SJSA1 (cell line): Measurements from ENCODE around the genes MDFI, TRERF1 and UBR2.

GRCh38 chr6:41638069-41638942 lies at the start of gene MDFI:
MDFI (plus strand) TSS chr6:41638468.
- RAMPAGE, long total RNA: no peak

DNA sequence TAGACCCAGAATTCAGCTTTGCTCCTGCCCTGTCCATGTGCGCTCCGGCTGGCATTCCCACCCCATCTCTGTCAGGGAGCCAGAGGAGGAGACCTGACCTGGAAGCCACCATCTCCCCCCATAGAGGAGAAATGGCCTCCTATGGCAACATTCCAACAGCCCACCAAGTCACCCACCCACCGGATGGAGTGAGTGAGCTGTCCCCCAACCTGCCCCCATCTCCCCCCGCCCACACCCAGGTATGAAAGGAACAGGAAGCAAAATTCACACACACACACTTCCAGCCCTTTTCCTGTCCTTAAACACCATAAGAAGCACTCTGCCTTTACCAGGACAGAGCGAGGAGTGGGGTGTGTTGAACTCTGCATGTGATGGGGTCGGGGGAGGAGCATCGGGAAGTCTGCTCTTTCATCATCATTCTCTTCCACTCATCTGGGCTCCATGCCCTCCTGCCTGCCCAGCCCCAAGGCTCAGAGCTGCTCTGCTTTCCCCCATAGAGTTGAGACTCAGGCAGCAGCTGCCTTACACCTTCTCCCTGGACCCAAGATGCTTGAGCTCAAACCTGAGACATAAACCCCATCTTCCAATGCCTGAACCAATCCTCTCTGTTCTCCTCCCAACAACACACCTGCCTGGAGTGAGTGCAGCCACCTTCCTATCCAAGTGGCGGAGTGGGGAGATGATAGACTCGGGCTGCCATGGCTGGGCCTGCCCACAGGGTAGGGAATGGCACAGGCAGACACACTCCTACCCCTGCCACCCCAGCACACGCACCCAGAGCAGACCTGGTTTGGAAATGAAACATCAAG lies 28.6 kb downstream of the TFEB start:
- RAMPAGE, long total RNA: no peak

DNA sequence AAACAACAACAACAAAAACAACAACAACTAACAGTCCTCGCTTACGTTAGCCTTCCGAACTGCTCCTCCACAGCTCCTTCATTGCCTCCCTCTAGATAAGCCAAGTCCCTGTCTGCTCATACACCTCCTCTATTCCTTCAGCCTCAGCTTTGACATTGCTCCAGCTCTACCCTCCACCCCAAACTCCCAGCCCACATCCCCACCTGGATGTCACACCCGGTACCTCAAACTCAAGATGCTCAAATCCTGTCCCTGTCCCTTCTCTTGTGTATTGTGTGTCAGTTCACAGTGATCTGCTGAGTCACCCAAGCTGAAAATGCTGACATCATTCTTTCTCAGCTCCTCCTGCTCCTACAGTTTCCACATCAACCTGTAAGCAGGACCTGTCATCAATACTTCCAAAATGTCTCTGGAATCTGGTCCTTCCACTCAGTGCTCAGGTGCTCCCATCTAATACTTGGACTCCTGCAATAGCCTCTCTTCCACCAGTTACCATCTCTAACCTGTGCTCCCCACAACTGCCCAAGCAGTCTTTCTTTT lies 20.0 kb upstream of the CCND3 start:
- RAMPAGE, long total RNA: no peak

DNA sequence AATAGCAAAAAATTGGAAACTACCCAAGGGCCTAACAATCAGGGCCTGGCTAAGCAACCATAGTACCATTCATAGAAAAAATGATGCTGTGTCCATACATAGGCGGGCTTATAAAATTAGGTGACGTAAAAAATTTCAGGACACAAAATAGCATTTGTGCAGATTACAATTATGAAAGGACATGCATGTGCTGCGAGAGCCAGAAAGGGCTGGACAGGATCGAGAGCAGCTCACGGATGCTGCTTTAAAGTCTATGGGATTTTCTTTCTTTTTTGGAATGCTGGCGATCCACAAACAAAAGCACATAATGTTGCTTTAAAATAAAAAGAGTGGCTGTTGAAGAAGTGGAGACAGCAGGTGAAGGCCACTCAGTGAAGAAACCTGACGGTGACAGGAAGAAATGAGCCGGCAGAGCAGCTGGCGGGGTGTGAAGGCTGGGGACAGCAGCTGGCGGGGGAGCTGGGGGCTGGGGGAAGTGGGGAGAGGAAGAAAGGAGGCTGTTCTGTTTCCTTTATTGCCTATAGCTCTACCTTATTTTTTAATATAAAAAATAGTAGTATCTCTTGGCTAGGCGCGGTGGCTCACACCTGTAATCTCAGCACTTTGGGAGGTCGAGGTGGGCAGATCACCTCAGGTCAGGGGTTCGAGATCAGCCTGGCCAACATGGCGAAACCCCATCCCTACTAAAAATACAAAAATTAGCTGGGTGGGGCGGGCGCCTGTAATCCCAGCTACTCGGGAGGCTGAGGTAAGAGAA lies 42.6 kb upstream of the TAF8 start:
- RAMPAGE, long total RNA: no peak

DNA sequence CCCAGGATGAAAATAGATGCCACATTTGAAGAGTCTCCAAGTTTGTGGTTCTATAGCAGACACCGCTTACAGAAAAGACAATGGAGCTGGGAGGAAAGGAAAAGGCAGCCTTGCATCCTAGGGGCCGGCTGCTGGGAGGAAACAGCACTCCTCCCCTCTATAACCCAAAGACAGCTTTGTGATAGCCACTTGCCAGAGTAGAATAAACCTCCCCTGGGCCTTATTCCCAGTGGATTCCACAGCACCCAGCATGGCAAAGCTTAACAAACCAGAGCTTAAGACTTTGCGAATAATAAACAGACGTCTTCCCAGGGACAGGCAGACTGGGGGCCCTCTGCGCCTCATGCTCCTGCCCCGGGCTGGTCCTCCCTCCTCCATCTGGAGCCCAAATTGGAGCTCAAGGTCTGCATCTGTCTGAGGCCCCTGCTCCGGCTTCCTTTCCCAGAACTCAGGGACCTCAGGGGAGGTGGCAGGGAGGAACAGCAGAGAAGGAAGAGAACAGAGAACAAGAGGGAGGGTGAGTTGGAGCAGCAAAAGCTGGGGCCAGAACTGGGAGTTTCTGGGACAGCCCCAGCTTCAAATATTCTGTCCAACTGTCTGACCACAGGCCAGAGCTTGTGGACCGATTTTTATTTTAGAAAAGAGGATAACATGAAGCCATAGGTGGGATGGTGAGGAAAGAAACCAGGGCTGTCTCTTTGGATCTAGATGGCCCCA lies 8.7 kb upstream of the TAF8 start:
- RAMPAGE, long total RNA: no peak

DNA sequence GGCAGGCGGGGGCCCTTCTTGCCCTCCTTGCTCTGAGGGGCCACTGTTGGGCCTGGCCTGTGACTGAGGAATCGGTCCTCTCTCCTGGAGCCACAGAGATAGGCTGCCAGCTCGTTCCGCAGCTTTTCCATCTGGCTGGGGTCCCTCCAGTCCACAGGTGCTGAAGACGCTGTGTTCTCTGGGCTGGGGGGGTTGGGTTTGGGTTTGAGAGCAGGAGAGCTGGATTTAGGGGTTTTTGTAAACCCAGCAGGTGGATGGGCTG lies 36.1 kb downstream of the C6orf132 start:
- RAMPAGE, long total RNA: no peak

- RAMPAGE, long total RNA: no peak
Observed at GRCh38 chr6:42117929-42118987, 24.2 kb downstream of the C6orf132 start.

DNA sequence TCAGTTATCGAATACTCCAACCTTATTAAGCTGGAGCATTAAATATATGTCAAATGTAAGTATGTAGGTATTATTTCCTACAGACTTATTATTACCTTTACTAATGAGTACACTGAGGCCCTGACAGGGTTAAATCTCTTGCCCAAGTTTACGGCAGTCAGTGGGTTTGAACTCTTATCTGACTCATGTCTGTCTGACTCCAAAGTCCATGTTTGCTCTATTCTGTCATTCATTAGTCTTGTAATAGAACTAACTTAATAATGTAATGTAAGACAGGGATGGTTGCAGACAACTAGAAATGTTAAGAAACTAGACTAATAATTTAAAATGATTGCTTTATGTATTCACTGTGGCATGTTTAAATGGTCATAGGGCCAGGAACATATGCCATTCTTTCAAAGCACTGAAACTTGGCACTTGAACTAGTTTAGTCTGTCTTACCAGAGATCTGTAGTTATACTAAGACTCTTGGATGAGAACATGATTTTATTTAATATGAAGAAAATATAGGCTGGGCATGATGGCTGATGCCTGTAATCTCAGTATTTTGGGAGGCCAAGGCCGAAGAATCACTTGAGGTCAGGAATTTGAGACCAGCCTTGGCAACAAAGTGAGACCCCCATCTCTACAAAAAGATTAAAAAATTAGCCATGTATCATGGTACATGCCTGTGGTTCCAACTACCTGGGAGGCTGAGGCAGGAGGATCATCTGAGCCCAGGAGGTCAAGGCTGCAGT lies 9.7 kb upstream of the GUCA1B start:
- RAMPAGE, long total RNA: no peak

- RAMPAGE, long total RNA: no peak
Observed at GRCh38 chr6:42224177-42224912, 6.7 kb upstream of the MRPS10 start.

GRCh38 chr6:42251906-42252273 lies 34.2 kb upstream of the MRPS10 start:
- RAMPAGE, long total RNA: no peak

- RAMPAGE, long total RNA: no peak
Observed at GRCh38 chr6:42316475-42317268, 99.0 kb upstream of the MRPS10 start.

- RAMPAGE, long total RNA: no peak
Observed at GRCh38 chr6:42380488-42380982, 71.2 kb downstream of the TRERF1 start.

- RAMPAGE, long total RNA: start-site peak on the minus strand at chr6:42451776-42451929, 13 and 5 reads in 2 replicates; start-site peak on the minus strand at chr6:42452042-42452217, 11 and 5 reads in 2 replicates
Observed at GRCh38 chr6:42451426-42452241, at the start of gene TRERF1. TRERF1 (minus strand) TSS chr6:42451926.

DNA sequence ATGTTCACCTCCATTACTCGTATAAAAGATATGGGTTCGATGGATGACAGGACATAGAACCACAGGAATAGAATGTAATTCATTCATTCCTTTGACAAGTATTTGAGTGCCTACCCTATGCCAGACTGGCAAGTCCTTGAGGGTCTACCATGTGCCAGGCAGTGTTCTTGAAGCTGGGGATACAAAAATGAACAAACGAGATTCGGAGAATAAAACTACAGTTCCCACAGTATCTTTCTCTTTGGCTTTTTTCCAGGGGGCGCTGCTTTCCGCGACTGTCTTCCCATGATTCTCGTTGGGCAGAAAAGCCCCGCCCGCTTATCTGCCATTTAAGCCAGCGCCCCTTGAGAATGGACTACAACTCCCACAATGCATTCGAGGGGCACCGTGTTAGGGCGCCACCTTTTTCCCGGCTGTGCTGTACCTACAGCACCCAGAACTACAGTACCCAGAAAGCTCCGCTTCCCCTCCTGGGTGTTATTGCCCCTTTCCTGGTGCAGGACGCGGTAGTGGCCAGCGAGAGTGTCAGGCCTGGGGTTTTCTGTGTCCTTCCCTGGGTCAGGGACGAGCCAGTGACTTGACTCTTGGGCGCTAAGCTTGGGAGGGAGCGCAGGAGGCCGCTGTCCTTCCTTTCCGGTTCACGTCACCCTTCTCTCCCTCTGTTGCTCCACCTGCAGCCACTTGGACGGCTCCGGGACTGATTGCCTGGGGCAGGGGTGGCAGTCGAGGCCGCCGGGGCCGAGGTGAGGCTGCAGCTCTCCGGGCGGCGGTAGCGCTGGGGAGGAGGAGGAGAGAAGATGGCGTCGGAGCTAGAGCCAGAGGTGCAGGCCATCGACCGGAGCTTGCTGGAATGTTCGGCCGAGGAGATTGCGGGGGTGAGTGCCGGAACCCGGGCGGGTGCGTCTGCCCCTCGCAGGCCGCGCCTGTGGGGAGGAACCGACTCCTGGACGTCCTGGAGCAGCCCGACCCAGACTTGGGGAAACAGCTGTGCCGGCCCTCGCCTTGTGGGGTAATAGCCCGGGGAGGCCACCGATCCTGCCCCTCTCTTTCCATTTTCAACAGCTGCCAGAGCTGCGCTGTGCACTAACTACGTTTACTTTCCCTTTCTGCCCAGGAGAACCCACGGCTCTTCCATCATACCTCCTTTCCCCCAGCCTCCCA lies at the start of gene UBR2:
TSS of gene UBR2 (plus strand) at position 507 of the 1,161 bp plus-strand sequence.
- RAMPAGE, long total RNA: no peak

GRCh38 chr6:42742405-42742975 lies 3.4 kb downstream of the TBCC start:
- RAMPAGE, long total RNA: no peak

GRCh38 chr6:42746232-42746907 lies 467 bp upstream of the TBCC start:
- RAMPAGE, long total RNA: no peak

DNA sequence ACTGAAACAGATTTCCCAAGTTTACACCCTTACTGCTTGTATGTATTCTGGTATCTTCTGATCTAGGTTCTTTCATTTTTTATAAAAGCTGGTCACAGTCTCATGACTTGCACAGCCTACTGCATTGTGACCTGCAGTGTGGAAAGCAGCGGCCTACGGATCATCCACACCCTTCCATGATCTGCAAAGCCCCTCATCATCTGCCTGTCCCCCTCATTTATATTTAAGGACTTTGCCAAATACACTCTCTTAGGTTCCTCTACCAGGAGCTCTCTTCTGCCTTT lies 12.0 kb upstream of the BICRAL start:
- RAMPAGE, long total RNA: no peak

GRCh38 chr6:42771757-42772354 lies 10.0 kb upstream of the BICRAL start:
- RAMPAGE, long total RNA: no peak

DNA sequence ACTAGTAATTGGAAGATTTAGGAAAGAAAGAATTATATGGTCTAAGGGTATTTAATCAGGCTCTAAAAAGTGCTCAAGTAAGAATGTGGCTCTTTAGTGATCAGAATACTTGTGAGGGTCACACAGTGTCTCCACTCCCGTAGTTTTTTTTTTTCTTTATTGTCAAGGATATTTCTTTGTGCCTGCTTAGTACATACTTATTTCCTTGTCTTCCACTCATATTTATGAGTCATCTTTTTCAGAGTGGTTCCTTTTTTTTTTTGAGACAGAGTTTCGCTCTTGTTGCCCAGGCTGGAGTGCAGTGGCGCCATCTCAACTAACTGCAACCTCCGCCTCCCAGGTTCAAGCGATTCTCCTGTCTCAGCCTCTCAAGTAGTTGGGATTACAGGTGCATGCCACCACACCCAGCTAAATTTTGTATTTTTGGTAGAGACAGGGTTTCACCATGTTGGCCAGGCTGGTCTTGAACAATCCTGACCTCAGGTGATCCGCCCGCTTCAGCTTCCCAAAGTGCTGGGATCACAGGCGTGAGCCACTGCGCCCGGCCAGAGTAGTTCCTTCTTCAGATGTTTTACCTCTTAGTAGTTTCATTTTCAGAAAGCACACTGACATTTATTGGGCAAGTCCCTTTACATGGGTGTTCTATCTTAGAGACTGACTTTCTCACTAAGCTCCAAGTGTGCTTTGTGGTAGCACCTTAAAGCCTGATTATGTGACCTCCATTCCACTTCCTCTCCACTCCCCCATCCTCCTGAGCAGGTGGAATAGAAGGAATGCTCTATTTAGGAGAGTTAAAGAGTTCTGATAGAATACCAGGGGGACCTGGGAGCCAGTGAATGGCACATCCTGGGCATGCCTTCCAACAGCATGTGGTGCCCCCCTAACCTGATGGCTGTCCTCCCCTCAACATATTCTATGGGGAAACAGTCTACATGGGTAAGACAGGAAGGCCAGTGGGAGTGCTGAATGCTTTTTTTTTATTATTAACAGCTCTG lies 6.9 kb upstream of the BICRAL start:
- RAMPAGE, long total RNA: no peak

DNA sequence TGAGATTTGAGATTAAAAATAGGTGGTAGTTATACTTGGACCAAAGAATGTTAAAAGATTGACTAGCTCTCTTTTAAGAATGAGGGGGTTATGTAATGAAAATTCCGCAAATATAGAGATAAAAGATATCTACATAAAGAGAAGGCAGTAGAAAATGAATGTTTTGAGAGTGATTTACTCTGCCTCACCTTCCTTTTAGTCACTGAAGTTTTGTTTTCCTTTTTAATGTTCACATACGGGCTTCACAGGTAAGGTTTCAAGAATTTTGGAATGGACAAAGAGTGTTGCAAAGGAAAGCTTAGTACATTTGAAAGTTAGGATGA lies 794 bp upstream of the BICRAL start:
- RAMPAGE, long total RNA: no peak